ENCODE measurements around a stretch of chr16.

DNA sequence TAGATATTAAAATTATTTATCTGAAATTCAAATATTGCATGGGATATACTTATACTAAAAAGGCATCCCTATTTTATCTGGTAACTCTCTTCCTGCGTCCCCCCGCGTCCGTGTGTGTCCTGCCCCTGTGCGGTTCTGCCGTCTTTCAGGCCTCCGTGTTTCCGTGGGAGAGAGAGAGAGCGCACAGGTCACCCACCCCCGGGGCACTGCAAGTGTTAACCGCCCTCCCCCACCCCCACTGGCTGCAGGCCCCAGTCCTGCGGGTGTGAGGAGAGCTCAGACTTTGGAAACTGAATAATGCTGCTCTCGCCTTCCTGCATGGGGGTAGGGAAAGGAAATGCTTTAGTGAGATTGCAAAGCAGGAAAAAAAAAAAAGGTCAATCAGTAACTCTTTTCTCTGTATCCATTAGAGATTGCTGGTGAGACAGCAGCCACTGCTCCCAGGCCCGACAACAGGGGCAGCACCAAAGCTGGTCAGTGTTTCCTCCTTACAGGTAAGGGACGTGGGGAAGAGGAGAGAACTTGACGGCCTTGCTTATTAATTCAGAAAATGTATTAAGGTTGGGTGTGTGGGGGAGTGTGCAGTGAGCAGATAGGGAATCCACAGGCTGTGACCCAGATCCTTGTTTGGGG is 156.2 kb downstream of the FOXL1 start:
- CAGE, long polyA plus RNA = no peak
- RRBS = no CpG with 5 or more reads among the region's 16 CpGs

DNA sequence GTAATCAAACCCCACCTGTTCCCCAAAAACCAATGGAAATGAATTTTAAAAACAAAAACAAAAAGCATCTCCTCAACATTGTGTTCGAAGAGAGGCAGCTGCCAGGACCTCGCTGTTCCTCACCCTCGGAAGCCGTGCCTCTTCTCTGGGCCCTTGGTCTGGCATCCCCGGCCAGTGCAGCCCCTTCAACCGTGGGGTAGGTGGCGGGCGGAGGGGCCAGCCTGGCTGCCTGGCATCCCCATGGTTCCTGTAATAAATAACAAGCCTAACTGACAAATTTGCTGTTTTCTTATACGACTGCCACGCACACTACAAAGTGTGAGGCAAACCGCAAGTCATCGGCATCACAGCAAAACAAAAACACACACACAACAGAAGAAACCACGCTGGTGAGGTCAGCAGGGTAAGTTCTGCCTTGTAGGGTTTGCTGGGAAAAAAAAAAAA is 162.5 kb downstream of the FOXL1 start:
- CAGE, long polyA plus RNA = no peak
- RRBS = no CpG with 5 or more reads among the region's 13 CpGs

DNA sequence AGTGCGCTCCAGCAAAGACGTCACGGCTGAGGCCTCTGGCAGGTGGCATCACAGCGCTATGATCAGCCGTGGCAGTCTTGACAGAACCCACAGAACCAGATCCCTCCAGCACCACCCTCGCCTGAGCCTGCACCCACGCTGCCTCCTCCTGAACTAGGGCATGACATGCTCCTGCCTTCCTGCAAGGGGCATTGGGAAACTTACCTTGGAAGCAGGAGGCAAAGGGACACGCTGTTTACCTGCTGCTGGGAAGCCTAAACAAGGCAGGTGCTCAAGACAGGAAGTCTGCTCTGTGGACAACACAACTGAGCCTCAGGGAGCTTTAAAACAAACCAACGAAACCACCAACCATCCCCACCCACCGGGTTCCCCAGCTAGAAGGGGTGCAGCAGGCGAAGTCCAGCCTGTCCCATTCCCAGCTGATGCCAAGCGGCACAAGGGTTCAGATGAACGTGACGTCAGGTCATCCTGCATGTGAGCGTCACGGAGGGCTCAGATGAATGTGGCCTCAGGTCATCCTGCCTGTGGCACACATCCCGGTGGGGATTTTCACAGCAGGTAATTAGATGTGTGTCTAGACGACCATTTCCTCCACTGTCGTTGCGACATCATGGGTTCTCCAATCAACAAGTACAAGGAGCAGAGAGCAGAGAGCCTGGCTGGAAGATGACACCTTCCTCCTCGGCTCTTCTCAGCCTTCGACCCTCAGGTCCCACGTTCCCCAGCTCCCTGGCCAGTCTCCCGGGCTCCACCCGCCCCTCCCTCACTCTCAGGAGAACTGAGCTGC is 246.3 kb downstream of the FOXL1 start:
- CAGE, long polyA plus RNA = no peak
- RRBS = no CpG with 5 or more reads among the region's 25 CpGs

DNA sequence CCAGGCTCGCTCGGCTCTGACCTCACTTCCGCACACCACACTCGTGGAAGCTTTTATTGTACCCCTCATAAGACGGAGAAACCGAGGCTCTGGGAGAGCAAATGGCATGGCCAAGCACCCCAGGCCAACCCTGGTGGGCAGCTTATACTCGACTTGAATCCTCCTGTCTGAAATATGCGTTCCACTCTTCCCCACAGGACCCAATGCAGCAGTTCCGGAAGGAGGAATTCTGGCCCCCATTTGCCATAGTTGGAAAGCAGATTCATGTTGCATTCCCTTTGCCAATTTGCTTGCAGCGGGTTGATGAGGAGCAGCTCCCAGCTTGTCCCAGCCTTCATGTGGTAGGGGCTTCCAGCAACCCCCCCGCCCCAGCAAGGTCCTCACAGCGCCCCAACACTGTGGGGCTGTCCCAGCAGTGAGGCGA is 356.3 kb downstream of the C16orf95 start:
- CAGE, long polyA plus RNA = no peak
- RRBS = no CpG with 5 or more reads among the region's 13 CpGs

DNA sequence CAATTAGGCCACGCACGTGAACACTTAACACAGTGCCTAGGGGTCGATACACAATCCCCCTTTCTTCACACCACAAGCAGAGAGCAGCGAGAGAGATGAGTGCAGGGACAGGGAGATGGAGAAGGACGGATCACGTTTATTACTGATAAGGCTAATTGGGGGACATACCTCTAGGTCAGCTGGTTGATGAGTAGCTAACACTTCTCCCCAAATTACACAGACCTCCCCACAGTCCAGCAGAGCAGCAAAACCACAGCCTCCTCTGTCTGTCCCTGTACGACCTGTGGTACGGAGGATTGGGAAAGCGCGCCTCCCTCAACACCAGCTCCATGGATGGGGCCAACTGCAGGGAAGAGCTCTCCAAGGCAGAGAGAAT is 155.2 kb downstream of the C16orf95 start:
- CAGE, long polyA plus RNA = no peak
- RRBS = no CpG with 5 or more reads among the region's 10 CpGs

DNA sequence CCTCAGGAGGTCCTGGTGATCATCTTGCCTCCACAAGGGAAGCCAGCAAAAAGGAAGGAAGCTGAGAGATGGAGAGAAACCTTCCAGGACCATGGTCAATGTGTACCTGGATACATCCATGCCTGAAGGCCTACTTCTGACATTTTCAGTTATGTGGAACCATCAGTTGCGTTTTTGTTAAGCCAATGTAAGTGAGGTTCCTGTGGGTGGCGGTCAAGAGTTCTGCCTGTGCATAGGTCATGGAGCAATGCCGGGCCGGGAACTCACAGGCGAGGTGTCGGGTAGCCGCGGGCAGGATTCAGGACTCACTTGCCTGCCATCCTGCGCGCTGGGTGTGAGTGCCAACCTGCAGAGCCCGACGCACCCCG is 430 bp downstream of the C16orf95 start:
- CAGE, long polyA plus RNA = no peak
- RRBS = no CpG with 5 or more reads among the region's 13 CpGs

GRCh38 chr16:87345028-87345828 is 28.0 kb upstream of the C16orf95 start:
- CAGE, long polyA plus RNA = no peak
- RRBS = 58% methylated on average over 4 of the region's 18 CpGs

DNA sequence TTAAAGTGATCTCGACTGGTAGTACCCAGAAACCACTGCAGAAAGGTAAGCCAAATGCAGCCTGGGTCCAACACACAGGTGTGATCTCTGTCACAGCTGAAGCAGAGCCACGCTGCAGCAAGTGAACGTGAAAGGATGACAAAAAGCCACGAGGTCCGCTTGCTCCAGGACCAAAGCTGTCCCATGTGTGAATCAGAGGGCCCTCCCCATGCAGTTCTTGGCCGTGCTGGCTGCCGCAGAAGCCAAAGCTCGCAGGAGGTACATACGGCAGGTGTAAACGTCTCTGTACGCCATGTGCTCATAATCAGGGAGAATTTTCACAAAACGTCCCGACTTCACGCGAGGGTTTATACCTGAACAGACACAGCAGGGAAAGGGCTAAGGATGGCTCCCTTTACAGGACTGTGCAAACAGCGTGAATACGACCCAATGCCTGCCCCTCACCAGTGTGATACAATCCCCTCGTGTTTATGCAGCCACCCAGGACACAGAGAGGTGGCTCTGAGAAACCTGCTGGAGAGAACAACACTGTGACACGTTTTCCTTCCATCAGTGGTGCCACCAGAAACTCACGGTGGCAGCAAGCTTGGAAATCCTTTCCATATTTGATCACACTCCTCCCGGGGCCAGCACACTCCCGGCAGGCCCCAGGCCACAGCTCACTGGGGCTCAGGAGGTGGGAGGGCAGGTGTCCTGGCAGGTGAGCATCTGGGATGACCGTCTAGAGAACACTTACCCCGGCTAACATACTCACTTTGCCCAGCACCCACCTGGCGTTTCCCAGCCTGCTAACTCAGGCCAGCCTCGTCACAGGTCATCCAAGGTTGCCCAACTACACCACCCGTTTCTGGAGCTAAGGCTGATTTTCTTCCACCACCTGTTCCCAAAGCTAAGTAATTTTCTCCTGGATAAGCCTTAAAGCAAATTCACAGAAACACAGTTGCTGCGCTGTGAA is 25.2 kb downstream of the FBXO31 start:
- CAGE, long polyA plus RNA = no peak
- RRBS = 88% methylated on average over 3 of the region's 28 CpGs

- CAGE, long polyA plus RNA = no peak
- RRBS = 1% methylated on average over 26 of the region's 78 CpGs
Observed at GRCh38 chr16:87382853-87383648, 525 bp downstream of the FBXO31 start.

DNA sequence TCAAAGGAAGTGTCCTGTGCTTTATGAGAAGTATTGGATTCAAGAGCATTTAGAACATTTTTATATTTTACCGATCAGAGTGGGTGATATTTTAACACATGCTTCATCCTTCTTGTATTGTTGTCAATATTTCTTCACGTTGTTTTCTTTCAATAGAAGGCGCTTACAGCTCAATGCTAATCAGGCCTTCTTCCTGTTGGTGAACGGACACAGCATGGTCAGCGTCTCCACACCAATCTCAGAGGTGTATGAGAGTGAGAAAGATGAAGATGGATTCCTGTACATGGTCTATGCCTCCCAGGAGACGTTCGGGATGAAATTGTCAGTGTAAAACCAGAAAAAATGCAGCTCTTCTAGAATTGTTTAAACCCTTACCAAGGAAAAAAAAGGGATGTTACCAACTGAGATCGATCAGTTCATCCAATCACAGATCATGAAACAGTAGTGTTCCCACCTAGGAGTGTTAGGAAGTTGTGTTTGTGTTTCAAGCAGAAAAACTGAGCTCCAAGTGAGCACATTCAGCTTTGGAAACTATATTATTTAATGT is 10.7 kb downstream of the MAP1LC3B start:
- CAGE, long polyA plus RNA = no peak
- RRBS = no CpG with 5 or more reads among the region's 8 CpGs

DNA sequence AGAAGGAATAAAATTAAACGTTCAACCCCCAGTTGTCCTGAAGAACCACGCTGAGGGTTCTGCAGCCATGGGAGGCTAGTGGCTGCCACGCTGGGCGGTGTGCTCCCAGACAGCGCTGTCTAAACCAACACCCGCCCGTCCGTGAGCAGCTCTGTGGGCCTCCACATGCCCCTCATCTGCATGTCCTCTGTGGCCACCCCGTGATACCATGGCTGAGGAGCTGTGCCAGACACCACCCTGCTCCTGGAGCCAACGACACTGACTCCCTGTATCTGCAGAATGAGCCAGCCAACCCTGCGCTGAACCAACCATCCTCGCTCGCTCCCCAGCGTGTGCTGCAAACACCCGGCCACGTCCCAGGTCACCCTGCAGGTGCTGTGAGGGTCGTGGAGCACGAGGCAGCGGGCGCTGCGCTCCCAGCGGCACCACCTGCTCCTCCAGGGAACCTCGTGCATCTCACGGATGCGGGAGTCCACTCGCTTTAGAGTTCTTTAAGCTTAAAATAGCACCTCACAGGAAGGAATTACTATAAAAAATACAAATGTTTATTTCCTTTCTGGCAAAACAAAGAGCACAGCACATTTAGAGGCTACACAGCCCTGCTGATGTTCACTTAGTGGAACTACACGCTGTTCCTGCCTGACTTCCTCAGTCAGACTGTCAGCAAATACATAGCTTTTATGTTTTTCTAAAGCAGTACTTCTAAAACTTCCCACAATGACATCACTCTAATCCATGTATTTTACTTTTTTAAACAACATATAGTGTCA is 43.3 kb downstream of the MAP1LC3B start:
- CAGE, long polyA plus RNA = no peak
- RRBS = no CpG with 5 or more reads among the region's 27 CpGs

- CAGE, long polyA plus RNA = no peak
- RRBS = no CpG with 5 or more reads among the region's 10 CpGs
Observed at GRCh38 chr16:87521663-87522222, 28.9 kb upstream of the ZCCHC14 start.

DNA sequence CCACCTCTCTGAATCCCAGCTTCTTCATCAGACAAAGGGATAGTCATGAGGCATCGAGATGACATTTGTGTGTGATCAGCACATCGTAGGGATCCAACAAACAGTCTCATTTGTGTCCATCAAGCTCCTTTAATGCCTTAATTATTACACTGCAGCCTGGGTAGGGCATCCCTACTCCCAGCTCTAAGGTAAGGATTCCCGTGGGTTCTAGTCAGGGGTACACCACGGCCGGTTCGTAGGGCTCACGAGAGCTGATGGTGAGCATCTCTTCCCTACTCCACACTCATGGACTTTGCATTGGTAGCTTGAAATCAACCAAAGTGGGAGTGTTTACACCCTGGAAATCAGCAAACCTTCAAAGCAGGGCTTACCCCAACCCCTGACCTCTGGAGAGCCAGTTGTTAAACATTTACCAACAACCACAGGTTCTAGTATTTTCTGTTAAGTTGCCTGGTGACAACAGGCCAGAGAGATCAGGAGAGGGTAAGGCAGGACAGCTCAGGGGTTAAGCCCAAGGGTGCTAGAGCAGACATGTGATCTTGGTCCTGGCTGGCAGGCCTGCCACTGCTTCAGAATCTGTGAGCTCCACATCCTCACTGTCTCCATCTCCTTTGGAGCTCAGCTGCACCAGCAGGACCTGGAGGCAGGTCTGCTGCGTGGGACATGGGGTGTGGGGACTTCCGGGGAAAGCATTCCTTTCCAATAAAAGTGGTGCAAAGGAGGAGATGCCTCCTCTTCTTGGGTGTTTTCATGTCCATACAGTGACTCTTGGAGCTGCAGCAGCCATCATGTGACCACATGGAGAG is 36.0 kb upstream of the ZCCHC14 start:
- CAGE, long polyA plus RNA = no peak
- RRBS = no CpG with 5 or more reads among the region's 9 CpGs

GRCh38 chr16:87725467-87726201 is 40.2 kb downstream of the KLHDC4 start:
- CAGE, long polyA plus RNA = no peak
- RRBS = no CpG with 5 or more reads among the region's 21 CpGs

DNA sequence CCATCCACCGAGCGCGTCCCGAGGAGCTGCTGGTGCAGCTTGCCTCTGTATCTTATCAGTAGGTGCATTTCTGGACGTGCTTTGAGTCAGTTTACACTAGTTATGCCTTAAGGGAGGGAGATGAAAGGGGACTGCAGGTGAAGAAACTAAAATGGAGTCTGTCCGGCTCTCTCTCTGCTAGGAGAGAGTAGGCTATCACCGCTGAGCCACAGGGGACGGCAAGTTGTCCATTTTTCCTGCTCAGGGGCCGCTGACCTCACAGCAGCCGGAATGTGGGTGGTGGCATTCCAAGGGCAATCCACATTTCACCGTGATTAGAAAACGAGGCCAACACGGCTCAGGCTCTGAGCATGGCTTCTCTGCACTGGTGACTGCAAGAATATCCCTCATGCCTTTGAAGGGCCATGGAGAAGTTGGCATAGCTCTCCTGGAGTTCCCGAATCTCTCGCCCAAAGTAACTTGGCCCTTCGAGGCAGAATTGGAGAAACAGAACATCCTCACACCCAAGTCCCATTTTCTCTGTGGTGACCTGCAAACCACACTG is 19.1 kb upstream of the KLHDC4 start:
- CAGE, long polyA plus RNA = no peak
- RRBS = 40% methylated on average over 3 of the region's 16 CpGs

- CAGE, long polyA plus RNA = no peak
- RRBS = no CpG with 5 or more reads among the region's 14 CpGs
Observed at GRCh38 chr16:87802630-87803245, 37.0 kb upstream of the KLHDC4 start.

DNA sequence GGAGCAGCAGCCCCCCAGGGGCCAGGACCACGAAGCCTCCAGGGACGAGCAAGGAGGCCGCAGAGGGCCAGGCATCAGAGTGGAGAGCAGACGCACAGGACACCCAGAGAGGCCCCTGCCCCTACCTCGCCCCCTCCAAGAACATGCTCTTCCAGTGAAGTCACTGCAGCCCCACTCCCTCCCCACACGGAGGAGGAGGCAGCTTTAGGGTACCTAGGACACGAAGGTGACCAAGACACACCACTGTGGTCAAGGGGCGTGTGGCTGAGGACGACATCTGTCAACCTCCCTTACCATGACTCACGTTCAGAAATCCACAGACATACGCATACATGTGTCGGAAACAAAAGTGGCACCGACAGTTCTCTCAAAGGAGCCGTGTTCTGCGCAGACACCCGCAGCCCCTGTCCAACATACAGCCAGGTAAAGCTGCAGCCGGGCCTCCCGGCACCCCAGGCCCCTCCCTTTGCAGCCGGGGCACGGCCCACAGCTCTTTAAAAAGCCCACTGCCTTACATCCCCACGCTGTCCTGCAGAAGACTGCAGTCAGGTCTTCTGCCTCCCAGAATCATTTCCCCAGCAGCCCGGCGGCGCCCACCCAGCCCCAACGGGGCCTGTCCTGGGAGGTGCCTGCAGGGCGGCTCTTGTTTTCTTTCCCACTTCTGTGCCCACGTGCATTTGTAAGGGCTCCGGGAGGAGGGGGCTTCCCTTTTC is 40.4 kb upstream of the KLHDC4 start:
- CAGE, long polyA plus RNA = no peak
- RRBS = 3% methylated on average over 8 of the region's 28 CpGs

GRCh38 chr16:87829079-87829933 is 40.0 kb downstream of the SLC7A5 start:
- CAGE, long polyA plus RNA = no peak
- RRBS = no CpG with 5 or more reads among the region's 26 CpGs

DNA sequence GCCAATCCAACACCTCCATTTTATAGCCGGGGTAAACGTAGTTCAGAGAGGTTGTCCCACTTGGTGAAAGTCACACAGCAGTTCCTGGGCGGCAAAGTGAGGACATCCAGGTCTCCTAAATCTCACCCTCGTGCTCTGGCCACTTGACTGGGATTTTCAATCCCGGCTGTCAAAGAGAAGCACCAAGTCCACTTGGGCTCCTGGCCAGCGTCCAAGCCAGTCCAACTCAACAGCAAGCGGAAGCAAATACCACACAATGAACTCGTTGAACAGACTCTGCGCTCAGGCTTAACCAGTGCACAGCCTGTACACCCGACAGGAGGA is 10.8 kb downstream of the SLC7A5 start:
- CAGE, long polyA plus RNA = no peak
- RRBS = no CpG with 5 or more reads among the region's 10 CpGs

DNA sequence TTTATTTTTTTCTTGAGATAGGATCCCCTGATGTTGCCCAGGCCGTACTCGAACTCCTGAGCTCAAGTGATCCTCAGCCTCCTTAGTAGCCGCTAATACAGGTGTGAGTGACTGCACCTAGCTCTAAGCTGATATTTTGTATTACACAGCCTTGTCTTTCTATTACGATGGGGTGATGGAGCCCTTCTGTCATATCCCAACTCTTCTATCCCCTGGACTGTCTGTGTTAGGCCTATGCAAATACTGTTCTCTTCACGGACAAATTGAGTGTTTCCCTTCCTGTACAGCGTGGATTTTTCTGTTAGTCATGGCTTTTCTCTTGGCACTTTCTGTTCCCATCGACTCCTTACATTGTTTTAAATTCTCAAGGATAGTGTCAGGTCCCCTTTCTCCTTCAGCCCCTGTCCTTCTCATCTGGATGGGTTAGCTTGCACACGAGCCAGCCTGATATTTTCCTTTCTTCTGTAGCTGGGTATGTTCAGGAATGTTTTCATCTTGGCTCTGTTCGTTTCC is 2.2 kb downstream of the BANP start:
- CAGE, long polyA plus RNA = no peak
- RRBS = no CpG with 5 or more reads among the region's 9 CpGs